ENCODE results near the genes INPP4B and USP38.

- PRO-cap: unidirectional peak, minus-strand start at chr4:140603382
These were observed 34.5 kb upstream of the UCP1 start for GRCh38 chr4:140603136-140603795.

DNA sequence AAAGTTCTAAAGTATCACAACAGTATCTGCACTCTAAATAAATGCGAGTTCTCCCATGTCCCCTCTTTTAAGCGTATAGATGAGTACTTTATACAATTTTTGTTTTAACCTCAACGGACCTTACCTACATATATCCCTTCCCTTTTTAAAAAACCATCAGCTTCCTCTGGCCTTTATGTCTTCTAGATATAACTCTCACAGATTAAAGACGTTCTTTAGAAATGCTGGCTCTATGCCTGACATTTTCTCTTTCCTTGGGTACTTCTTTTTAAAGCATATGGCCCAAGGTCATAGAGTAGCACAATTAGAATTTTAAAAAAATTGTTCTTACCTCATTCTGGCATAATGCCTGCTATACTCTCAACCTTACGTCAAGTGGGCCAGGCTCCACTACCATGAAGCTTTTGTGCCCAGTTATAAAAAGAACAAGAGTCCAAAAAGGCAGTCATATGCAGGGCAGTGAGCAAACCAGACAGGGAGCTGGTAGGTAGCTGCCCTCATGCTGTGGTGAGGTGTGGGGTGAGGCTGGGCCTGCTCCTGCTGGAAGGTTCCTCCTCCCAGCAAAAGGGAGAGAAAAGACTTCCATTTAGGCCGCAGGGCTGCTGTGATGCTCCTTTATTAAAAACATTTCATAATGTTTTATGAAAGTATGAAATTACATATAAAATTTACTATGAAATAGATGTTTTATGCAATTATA is 64.3 kb upstream of the UCP1 start:
- PRO-cap: no peak

GRCh38 chr4:140641600-140642461 is 73.1 kb upstream of the UCP1 start:
- PRO-cap: no peak

DNA sequence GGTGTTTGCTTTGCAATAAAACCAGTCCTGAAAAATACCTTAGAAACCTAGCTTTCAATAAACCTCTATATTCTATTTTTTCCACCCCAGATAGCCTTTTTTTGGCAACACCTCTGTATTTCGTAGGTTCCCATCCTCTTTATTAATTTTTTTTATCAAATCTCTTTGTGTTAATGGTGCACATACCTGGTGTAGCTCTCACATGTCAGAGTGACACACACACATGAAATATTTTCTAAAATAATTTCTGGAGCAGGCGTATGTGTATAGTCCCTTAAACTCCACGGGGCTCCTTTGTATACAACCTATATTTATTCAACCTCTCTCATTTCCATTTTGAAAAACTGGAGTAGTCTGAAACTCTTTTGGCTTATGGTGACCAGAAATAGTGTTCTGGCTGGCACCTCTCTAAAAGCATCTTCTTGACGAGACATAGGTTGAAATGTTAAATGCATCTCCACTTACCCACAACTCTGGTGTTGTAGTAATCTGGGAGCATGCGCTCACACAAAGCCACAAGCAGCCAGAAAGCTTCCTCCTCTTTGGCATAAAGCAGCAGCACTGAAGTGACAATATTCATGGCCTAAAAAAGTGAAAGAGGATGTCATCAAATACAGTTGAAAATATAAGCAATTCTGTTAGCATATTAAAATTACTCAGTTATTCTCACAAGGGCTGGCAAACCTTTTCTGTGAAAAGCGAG is 90.5 kb upstream of the UCP1 start:
- PRO-cap: no peak

DNA sequence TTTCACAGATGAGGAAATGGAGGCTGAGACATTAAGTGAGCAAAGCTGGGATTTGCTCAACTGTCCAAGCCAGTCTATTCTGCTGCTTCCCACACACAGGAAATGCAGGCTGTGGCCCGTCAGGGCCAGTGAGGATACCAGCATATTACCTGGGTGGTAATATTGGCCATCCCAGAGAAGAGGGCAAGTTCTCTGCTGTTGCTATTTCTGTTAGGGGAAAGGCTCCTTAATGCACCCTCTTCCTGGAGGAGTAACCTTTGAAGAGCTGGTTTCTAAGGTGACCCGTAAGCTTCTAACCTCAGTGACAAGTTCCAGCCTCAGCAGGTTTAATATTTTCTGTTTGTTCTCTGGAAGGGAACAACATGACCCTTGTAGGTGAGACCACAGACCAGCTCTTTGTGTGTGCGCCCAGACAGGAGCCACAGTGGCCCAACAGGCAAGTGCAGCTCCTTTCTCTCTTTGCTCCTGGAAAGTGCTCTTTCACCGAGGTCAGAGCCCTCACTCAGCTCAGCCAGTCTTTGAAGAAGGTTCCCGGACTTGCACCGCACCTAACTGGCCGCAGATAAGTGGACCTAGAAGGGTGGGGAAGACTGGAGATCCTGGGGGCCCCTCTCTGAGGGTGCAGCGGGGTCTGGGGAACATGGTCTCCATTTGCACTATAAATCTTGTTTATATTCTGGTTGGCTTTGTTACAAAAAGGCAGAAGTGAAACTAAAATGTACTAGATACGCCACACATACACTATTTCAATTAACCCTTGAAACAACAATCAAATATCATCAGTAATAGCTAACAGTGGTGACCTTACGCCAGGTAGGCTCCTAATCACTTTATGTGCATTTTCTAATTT is 35.5 kb downstream of the TBC1D9 start:
- PRO-cap: unidirectional peak, plus-strand start at position 498 of the sequence; bidirectional peak, plus-strand start outside the sequence, minus-strand start at position 660 of the sequence

DNA sequence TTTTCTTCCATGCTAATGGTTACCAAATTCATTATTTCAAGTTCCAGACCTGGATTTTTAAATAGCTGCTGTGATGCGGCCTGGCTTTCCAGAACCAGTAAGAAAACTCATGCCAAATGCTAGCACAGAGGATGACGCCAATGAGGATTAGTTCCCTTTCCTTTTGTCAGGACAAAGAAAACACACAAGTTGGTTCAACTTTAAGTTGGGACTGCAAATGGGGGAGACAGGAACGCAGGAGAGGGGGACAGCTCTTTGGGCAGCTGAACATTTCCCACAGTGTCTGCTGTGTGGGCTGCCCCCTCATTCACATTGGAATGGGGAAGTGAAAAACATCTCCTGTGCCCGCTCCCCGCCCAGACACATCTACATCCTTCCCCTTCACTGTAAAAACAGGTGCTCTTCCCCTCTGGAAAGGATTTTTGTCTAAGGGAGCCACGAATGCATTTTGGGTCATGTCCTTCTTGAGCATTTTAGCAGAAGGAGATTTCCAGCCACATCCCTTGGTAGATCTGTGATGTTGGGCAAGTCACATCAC is 44.4 kb upstream of the TBC1D9 start:
- PRO-cap: no peak

- PRO-cap: no peak
These were observed 150.8 kb downstream of the RNF150 start for GRCh38 chr4:140982455-140982874.

DNA sequence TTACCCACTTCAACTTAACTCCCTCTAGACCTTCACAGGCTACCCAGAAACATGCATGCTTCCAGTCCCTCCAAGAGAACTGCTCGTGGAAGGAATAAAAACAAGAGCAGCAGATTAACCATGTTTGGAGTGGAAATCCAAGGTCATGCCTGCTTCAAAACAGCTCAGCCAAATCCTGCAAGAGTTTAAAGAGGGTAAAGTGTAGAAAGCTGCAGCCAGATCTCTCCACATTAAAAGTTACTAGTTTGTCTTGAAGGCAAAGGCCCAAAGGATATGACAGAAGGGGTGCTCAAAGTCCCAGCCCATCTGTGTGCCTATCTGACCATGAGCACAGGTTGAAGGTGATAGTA is 139.2 kb downstream of the RNF150 start:
- PRO-cap: no peak

GRCh38 chr4:141132065-141133048 is 912 bp downstream of the RNF150 start:
- PRO-cap: bidirectional peak, plus-strand start at chr4:141132933, minus-strand start at chr4:141132803

DNA sequence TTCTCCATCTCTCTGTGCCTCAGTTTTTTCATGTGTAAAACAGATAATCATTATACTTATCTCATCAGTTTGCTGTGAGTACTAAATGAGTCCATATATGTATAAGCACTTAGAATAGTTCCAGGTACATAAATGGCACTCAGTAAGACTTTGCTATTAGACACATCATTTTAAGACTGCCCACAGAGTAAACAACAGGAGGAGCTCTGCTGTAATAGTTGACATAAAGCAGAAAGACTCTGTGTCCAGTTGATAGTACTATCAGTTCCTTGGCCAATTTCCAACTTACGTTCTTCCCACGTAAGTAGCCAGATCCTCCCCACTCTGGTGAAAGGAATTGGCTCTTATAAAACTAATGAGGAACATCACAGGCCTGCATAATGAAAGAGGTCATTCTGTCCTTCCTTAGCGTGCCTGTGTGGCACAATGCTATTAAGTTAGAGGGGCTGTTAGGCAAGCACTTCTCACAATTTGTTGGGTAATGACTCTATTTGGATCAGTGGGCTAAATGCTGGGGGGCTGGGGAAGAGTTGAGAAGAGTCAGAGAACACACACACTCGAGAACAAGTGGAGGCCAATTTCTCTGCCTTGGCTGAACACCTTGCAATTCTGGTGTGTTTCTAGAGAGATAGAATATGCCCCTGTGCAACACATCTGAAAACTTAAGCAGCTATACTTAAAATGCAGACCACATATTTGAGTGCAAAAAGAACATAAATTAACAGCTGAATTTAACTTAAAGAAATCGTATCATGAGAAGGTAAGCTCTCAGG is 20.9 kb upstream of the RNF150 start:
- PRO-cap: no peak

DNA sequence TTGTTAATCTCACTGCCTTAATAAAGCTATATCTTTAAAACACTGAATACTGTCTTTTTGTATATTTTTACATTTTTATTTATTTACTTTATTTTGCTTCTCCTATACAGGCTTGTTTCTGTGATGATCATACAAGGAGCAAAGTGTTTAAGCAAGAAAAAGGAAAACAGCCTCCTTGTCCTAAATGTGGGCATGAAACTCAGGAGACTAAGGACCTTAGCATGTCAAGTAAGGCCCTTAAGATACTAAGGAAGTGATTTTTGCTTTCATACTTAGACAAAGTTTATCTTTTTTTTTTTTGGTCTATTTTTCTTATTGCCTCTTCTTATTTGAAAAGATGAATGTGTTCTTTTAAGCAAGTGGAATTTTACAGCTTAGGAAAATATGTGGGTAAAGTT is 11.7 kb downstream of the ZNF330 start:
- PRO-cap: no peak

DNA sequence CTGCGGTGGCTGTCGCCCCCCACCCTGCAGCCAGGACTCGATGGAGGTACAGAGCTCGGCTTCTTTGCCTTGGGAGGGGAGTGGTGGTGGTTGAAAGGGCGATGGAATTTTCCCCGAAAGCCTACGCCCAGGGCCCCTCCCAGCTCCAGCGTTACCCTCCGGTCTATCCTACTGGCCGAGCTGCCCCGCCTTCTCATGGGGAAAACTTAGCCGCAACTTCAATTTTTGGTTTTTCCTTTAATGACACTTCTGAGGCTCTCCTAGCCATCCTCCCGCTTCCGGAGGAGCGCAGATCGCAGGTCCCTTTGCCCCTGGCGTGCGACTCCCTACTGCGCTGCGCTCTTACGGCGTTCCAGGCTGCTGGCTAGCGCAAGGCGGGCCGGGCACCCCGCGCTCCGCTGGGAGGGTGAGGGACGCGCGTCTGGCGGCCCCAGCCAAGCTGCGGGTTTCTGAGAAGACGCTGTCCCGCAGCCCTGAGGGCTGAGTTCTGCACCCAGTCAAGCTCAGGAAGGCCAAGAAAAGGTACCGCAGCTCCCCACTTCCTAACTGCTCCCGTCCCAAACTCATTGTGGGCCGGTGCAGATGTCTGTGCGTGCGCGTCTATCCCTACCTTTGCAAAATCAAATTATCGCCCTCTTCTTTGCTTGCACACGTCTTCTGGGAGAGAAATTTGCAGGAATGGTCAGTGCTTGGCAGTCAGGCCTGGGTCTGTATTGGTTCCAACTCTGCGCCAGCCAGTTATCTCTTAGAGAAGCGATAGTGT is 501 bp downstream of the IL15 start:
- PRO-cap: no peak

GRCh38 chr4:141638102-141638621 is 1.8 kb downstream of the IL15 start:
- PRO-cap: no peak

DNA sequence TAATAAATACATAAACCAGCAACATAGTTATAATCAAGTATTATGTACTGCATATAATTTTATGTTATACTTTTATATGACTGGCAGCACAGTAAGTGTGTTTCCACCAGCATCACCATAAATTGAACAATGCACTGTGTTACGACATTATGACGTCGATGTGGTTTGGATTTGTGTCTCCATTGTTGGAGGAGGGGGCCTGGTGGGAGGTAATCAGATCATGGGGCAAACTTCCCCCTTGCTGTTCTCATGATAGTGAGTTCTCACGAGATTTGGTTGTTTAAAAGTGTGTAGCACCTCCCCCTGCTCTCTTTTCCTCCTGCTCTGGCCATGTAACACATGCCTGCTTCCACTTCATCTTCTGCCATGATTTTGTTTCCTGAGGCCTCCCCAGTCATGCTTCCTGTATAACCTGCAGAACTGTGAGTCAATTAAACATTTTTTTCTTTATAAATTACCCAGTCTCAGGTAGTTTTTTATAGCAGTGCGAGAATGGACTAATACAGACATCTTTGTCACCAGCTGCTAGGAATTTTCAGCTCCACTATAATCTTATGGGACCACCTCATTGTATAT is 21.6 kb downstream of the IL15 start:
- PRO-cap: no peak

DNA sequence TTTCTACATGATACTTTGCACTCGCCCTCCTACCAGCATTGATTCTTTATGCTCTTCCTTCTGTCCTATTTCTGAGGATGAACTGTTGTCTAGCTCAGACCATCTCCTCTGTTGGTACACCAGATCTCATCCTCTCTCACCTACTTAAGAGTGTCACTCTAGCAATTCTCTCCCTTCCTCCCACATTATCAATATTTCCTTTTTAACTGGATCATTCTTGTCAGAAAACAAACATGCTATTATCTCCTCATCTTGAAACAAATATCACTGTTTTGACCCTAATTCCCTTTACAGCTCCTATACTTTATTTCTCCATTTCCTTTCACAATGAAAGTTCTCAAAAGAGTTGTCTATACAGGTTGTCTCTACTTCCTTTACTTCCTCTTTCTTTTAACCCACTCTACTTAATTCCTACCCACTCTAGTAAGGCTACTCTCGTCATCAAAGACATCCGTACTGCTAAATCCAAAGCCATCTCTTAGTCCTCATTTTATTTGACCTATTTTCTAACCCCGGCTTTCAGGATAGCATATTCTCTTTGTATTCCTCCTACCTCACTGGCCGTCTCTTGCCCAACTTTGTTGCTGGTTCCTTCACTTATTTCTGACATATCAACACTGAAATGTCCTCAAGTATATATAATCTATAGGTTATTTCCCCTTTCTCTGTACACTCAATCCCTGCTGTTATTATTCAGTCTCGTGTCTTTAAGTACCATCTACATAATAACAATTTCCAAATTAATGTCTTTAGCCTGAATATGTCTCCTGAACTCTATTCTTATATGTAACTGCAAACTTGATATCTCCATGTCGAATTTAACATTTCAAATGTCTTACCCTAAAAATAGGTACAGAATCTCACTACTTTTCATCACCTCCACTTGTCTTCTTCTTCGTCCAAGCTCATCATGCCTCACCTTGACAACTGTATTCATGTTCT is 496.4 kb downstream of the IL15 start:
- PRO-cap: no peak

- PRO-cap: no peak
These were observed 540.4 kb downstream of the INPP4B start for GRCh38 chr4:142305644-142306222.

DNA sequence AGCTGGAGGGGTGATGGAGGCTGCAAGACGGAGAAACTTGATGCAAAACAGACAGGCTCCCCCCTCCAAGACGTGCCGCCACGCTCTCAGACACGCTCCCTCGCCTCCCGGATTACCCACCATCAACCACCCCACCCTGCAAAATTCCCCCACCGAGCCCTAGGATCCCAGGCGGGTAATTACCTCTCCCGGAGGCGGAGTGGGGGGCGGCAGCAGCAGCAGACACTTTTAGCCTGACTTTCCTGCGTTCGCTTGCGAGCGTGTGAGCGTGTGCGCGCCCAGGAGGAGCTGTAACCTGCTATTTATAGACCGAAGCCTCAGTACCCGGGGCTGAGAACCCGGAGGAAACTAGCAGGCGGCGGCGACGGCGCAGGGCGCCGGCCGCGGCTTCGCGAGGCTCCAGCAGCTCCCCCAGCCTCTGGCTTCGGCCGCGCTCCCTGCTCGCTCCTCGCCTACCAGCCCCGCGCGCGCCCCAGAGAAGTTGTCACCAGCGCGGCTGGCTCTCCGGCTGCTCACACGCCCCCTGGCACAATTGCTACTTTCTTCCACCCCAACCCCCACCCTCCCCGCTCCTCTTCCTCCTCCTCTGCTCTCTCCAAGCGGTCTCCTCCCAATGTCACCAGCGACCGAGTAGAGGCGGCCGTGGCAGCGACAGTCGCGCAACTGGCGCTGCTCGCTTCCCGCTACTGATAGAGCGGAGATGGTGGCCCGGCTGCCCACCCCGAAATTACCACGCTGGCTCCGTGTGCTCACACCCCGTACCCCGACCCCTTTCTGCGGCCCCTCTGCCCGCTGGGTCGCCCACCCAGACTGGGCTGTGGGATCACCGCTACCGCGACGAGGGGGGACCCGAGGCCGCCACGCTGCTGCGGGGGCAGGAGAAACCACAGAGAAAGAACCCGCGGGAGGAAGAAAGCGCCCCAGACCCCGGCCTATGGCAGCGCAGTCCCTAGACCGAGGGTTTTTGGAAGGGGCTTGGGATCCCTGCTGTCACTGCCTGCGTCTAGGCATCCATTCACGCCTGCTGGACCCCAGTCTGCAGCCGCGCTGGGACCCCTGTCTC is at the start of gene INPP4B:
Gene INPP4B, minus strand, starts transcription at position 276 of the 1,063 bp plus-strand sequence.
- PRO-cap: bidirectional peak, plus-strand start at position 333 of the sequence, minus-strand start at position 264 of the sequence; bidirectional peak, plus-strand start at position 613 of the sequence, minus-strand start at position 454 of the sequence

DNA sequence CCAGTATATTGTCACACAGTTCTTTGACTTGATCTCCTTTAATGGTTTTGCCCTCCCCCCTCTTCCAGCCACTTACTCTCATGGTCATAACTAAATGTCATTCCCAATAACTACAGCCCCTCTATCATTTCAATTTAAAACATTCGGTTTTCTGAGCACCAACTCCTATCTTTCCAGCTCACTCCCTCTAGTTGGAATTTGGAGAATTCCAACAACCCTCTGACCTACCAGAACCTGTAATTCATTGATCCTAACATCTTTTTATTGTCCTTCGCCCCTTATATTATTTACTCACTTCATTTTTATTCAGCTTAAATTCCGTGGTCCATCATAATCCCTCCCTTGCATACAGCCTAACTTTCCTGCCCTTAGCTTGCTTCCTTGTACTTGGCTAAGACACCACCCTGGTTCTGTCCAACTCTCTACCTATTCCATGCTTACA is 21.6 kb upstream of the USP38 start:
- PRO-cap: no peak

- PRO-cap: bidirectional peak, plus-strand start at chr4:143184917, minus-strand start at chr4:143184697
These were observed at the start of gene USP38 for GRCh38 chr4:143184542-143185289. Gene USP38 (plus strand): TSS chr4:143184917.

DNA sequence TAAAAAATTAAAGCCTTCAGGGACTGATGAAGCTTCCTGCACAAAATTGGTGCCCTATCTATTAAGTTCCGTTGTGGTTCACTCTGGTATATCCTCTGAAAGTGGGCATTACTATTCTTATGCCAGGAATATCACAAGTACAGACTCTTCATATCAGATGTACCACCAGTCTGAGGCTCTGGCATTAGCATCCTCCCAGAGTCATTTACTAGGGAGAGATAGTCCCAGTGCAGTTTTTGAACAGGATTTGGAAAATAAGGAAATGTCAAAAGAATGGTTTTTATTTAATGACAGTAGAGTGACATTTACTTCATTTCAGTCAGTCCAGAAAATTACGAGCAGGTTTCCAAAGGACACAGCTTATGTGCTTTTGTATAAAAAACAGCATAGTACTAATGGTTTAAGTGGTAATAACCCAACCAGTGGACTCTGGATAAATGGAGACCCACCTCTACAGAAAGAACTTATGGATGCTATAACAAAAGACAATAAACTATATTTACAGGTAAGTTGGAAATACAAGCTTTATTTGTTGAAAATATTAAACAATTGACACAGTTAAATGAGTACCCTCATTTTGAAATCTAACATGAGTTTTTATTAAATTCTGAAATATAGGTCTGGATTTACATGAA is 29.8 kb downstream of the USP38 start:
- PRO-cap: no peak